Penis (tissue), 1 donor: ENCODE measurements around the genes SEC24A and DCANP1.

DNA sequence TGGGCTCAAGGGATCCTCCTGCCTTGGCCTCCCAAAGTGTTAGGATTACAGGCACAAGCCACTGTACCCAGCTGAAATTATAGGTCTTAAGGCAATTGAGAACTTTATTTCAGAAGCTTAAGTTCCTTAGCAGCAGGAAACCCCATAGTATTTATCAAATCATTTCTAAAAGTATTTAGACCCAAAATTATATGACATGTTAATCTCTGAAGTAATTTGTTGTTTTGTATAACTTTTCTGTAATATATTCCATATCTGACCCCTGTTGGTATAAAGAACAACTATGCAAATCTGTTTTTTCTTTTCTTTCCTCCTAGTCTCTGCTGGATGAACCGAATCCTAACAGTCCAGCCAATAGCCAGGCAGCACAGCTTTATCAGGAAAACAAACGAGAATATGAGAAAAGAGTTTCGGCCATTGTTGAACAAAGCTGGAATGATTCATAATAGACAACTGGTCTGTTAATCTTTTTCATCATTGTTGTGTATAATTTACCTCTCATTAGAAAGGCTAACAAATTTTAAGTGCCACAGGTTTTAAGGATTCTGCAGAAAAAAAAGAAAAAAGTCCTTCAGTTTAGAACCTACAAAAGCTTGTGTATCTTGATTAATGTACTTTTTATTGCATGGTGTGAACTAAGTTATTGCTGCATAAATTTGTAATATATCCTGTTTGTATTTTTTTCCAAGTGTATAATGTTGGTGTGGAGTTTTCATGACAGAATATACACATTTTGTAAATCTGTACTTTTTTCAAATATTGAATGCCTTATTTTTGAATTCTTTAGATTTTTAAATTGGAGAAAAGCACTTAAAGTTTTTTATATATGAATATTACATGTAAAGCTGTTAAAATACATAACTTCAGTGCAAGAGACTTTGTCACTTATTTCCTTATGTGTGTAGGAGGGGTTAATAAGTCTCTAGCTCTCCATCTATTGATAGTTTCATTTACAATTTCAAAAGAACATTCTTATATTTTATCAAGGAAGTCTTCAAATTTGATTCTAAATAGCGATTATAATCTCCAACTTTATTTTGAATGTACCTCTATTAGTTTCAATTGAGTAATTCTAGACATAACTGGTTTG, 18.9 kb downstream of the UBE2B start:
- PRO-cap, result no peak

DNA sequence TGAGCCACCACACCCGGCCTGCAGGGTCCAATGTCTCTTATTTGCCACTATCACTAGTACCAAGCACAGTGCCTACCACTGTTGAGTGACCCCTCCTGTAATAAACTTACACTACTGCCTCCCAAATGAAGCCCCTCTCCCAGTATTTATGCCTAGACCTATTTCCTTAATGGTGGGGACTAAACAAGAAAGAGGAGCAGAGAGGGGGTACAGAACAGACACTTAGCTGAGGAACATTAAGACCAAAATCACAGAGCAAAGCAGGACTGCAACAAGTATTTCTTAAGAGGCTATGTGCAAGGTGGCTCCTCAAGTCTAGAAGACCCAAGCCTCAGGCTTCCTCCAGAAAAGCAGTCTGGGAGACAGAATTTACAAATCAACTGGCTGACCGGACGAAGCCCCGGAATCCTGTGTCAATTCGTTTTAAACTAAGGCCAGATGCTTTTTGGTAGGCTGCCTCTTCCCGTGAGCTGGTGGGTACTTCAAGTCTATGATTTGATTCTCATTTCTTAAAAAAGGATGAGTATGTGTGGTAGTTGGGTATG, 10.2 kb downstream of the CDKN2AIPNL start:
- PRO-cap, result no peak

DNA sequence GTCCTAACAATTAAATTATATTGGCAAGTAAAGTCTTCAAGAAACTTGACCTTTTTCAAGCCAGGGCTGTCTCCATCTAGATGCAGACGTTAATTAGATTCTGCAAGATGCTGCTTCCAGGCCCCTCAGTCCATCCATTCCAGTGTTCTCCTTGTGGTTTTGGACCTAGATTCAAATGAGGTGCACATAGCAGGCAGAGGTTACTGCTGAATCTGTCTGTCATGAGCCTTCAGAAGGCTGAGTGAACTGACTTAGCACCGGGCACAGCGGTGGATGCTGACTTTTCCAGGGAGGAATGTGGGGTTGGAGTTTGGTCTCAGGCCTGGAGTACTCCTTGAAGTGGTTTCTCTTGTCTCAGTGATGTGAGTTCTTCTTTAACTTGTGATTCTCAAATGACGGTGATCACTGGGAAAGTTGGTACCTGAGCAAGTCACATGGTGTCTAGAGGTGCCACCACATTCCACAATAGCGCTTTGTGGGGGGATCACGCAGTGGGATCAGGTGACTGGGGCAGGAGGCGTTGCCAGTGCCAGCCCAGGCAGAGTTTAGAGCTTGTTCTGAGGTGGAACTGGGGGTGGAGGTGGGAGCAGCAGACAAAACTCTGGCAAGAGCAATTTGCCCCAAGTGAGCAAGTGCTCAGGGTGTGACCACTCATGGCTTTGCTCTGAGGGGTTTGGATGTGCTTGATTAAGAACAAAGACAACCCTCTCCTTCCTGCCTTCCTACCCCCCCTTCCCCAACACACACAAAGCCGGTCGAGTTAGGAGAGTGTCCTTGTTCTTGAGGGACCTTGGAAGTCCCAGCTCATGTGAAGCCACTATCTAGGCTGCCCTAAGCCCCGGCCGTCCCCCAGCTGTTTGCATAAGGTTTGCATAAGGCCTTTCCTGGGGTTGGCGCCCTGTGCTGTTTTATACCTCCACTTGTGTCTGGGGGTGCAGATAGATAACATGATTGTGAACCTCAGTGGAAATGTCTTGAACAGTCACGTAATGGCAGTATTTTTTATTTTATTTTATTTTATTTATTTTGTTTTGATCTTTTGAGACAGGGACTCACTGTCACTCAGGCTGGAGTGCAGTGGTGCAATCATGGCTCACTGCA, 25.1 kb downstream of the JADE2 start:
- PRO-cap, result no peak

DNA sequence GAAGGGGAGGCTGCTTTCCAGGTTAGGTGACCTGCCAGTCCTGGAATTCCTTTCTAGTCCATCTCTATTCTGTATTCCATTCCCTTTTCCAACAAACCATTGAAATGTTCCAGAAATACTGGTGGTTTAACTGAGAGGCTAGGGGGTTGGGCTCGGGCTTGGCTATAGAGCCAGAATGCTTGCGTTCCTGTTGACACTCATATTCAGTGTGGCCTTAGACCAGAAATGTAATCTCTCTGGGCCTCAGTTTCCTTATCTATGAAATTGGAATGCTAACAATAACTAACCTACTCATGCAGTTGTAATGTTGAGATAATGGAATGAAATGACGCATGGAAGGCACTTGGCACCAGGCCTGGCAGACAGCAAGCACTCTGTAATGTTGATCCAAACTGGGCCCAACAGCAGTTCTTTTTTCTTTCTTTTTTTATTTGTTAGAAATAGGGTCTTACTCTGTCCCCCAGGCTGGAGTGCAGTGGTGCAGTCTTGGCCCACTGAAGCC, 26.8 kb downstream of the JADE2 start:
- PRO-cap, result no peak

GRCh38 chr5:134553913-134554411, 28.5 kb downstream of the JADE2 start:
- PRO-cap, result no peak

DNA sequence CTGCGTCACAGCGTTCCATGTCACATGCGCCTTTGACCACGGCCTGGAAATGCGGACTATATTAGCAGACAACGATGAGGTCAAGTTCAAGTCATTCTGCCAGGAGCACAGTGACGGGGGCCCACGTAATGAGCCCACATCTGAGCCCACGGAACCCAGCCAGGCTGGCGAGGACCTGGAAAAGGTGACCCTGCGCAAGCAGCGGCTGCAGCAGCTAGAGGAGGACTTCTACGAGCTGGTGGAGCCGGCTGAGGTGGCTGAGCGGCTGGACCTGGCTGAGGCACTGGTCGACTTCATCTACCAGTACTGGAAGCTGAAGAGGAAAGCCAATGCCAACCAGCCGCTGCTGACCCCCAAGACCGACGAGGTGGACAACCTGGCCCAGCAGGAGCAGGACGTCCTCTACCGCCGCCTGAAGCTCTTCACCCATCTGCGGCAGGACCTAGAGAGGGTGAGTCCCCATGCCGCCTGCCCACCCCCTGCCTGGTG, 40.7 kb downstream of the JADE2 start:
- PRO-cap, result no peak

DNA sequence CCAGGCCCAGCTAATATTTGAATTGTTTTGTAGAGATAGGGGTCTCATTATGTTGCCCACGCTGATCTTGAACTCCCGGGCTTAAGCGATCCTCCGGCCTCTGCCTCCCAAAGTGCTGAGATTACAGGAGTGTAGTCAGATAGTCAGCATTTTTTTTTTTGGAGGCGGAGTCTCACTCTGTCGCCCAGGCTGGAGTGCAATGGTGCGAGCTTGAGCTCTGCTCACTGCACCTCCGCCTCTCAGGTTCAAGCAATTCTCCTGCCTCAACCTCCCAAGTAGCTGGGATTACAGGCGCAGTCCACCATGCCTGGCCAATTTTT, 1.6 kb upstream of the SAR1B start:
- PRO-cap, result no peak

- PRO-cap, result bidirectional peak, plus-strand start at chr5:134648597, minus-strand start at chr5:134648740
Measured at GRCh38 chr5:134648307-134648962, at the start of gene SEC24A. SEC24A (plus strand) TSS chr5:134648785.

- PRO-cap, result no peak
Measured at GRCh38 chr5:134661005-134661755, 12.6 kb downstream of the SEC24A start.

- PRO-cap, result no peak
Measured at GRCh38 chr5:134750756-134751540, 7.6 kb upstream of the DDX46 start.

DNA sequence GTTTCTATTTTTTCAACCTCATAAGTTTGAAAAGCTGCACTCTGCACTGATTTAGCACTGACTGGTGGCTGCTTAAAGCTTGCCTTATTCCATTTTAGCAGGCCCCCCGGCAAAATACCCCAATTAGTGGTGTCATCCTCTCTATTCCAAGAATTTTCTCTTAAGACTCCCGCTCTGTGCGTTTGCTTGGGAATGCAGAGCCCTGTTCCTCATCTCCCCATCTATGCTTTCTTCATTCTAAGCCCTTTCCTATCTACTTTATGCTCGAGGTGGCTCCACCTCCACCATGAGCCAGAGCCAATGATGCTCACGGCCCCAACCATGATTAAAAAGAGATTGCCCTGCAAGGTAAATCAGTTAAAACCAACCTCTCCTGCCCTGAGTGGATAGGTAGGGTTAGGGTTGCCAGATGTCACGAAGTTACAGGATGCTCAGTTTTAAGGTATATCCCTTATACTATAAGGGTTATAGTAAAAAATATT, 715 bp upstream of the TXNDC15 start:
- PRO-cap, result no peak

DNA sequence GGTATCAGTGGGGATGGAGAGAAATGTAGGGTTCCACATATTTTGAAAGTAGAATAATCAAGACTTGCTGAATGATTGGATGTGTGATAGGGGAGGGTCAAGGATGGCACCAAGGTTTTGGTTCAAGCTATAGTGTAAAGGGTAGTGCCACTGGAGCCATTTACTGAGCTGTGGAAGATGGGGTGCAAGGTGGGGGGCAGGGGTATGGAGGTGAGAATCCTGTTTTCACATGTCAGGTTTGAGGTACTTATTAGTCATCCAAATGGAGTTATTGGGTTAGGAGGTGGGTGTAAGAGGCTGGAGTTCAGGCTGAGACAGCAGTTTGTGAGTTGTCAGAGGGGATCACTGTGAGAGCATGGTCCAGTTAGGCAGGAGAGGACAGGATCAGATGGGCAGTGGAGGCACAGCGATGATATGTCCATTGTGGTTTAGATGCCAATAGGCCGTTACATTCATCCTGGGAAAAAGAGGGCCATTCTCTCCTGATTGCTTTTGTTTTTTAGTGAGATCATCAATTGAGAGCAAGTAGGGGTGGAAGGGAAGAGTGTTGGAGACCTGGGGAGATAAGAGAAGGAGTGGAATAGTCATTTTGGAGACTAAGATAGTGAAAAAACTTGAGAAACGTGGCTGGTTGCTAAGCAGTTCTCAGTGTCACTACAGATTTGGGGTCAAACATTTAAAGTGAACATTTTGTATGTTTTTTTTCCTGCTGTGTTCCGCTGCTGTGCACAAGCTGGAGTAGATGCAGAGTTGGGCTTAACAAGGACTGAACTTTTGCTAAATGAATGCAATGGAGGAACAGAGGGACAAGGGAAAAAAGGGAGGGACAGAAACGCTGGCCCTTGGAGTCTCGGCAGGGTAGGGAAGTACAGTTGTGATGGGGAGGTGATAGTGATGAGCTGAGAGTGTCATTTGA, 9.1 kb downstream of the PCBD2 start:
- PRO-cap, result no peak

GRCh38 chr5:134926344-134927414, 21.7 kb downstream of the PCBD2 start:
- PRO-cap, result no peak

- PRO-cap, result no peak
Measured at GRCh38 chr5:135053288-135053733, 19.3 kb upstream of the PITX1 start.

GRCh38 chr5:135331563-135332210, 67.3 kb downstream of the MACROH2A1 start:
- PRO-cap, result no peak

- PRO-cap, result no peak
Measured at GRCh38 chr5:135359997-135360999, 38.7 kb downstream of the MACROH2A1 start.

GRCh38 chr5:135387411-135387916, 11.6 kb downstream of the MACROH2A1 start:
- PRO-cap, result no peak

- PRO-cap, result no peak
Measured at GRCh38 chr5:135433529-135434053, 13.6 kb downstream of the DCANP1 start.

GRCh38 chr5:135447150-135447700, at the start of gene DCANP1:
DCANP1 (minus strand) TSS chr5:135447348.
- PRO-cap, result no peak

DNA sequence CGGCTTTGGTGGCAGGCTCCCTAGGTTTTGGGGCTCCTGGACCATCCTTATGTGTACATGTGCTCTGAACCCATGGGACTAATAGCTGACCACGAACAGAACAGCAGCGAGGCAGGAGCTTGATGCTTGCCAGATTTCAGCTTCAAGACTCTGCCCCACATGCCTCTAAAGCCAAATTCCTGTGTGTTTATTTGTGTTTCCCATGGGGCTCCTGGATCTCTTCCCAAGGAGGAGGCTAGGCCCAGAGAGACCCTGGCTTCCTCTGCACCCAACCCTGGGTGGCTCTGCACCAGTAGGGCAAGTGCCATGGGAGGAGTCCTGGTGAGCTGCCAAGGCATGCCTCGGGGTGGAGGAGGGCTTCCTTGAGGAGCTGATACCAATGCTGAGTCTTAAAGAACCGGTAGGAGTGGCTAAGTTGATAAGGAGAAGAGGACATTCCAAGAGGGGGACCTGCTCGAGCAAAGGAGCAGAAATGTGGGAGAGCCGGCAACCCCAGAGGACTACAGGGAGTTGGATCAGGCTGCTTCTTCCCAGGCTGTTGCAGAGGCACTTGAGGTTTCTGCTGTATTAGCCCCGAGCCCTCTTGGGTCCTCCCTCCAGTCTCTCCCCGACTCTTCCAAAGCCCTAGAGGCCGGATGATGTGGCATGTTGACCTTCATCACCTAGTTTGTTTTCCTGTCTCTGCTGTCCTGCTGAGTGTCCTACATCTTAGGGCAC, 6.8 kb upstream of the TIFAB start:
- PRO-cap, result no peak